Cardiac septum (tissue), 1 donor: Measurements from ENCODE around the gene HPGD.

DNA sequence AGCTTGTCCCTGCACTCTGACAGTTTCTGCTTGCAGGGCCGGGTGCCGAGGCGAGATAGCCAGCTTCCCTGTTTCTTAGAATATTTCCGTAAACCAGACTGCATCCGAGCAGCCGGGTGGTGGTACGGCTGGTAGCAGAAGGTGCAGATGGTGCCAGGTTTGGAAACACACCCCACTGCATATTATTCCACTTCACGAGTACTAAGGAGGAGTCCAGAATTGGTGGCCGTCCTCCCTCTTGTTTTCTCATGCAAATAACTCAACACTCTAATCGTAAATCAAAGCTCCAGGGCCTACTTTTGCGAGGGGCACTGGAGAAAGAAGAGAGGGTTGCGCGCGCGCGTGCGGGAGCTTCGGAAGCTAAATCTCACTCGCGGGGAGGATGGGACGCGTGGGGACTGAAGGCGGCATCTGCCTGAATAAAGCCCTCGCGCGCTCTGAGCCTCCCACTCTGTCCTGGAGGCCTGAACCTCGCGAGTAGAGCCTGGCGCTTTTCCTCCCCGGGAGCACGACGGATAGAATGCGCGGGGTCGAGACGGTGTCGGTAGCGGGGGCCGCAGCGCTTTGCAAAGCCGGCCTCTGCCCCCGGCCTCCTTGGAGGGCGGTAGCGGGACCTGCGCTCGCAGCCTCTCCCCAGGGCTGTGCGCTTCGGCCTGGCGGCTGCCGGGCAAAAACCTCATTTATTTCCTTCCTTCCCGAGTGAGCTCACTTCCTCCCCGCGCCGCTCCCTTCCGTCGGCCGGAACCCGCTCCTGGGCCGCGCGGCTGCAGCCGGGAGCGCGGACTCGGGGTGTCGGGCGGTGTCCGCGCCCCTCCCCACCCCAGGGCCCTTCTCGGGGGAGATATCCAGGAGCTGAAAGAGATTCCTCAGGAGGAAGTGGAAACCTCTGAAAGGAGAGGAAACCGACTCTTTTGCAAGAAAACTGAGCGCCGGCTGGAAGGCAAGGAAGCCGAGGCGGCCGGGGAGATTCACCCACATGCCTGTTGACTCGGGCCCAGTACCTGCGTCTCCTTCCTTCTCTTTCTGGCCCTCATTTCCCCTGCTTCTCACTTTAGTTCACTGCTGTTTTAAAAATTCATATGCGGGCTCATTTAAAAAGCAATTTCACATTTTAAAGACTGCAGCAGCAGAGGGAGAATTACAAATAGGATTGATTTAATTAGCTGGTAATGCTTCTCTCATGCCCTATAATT lies 20.7 kb downstream of the HAND2 start:
- PRO-cap: bidirectional peak, plus-strand start at position 449 of the sequence, minus-strand start at position 421 of the sequence; bidirectional peak, plus-strand start at position 734 of the sequence, minus-strand start at position 655 of the sequence

DNA sequence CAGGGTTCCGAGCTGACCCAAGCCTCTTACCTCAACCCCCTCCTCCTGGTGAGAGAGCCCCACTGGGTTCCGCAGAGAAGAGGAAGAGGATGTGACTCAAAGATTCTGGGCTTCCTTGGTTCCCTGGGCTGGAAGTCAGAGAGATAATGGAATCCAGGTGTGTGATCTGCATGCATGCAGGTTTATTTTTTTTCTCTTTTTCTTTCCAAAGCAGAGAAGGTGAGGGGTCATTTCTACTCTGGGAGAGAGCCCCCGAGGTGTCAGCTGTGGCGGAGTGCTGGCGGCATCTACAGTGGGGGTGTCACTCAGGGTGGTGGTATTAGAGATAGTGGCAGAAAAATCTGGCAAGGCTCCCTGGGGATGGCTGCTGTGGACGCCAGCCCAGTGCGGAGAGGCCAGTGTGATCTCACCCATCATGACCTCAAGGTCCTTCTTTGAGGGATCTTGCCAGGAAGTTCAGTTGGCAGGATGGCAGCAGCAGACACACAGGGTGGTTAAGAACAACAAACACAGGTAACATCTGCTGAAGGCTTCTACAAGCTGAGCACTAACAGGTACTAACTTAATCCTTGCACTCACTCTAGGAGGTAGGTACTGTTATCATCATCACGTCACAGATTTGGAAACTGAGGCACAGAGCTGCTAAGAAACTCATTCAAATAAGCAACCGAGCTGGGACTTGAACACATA lies 168.8 kb upstream of the HAND2 start:
- PRO-cap: bidirectional peak, plus-strand start at position 459 of the sequence, minus-strand start at position 289 of the sequence

- PRO-cap: no peak
Observed at GRCh38 chr4:173746413-173746812, 216.4 kb upstream of the HAND2 start.

GRCh38 chr4:173925304-173925821 lies 358.1 kb downstream of the FBXO8 start:
- PRO-cap: no peak

- PRO-cap: no peak
Observed at GRCh38 chr4:174135767-174136248, 147.7 kb downstream of the FBXO8 start.

GRCh38 chr4:174521885-174522216 lies 437 bp downstream of the HPGD start:
- PRO-cap: no peak

- PRO-cap: unidirectional peak, plus-strand start at chr4:174522650
Observed at GRCh38 chr4:174522217-174523003, at the start of gene HPGD. Gene HPGD (minus strand): TSS chr4:174522488.

DNA sequence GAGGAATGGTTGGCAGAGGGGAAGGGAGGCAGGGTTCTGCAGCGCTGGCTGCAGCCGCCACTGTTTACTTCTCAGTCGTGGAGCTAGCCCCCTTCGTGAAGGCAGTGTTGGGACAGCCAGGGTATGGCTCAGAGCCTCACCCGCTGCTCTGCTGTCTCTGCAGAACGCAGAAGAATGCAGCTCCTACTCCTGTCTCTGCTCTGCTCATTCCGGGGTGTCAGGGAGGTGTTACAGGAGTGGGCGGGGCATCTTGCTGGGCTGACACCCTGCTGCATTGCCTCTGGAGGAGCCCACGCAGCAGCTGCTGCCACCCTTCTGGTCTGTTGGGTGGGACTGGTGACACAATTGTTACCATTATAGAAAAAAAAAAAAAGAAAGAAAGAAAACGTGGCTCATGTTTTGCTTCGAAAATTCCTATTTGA lies 140.4 kb downstream of the GPM6A start:
- PRO-cap: no peak

DNA sequence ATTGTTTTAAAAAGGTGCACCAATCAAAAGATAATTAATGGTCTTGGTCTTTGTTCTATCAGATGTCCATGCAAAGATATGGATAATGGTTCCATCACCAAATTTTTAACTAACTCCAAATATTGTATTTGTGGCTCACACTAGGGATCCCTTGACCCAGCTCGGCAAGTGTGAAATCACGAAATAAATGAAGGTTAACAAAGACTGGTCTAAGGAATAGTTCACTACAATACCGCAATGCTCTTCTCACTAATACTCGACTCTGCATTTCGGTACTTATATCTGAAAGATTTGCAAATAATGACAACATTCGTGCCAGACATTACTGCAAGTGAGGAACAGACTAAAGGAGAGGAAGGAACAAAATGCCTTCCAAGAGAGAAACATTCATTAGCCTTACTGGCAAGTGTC lies 343 bp downstream of the GPM6A start:
- PRO-cap: no peak

GRCh38 chr4:177442650-177443089 lies 433 bp upstream of the AGA start:
- PRO-cap: no peak

DNA sequence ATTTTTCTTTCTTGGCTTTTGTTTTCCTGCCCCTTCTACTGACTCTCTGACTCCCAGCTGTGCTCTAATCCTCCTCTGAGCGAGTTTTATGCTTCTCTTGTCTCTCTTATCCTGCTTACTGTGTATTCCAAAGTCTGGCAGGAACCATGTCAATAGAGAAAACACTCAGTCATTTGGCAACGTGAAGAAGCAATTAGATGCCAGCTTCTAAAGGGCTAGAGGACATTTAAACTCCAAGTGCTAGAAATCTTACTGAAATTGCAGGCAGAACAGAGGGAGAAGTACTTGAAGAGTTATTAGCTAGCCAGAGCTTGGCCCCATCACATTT lies 984.6 kb upstream of the TENM3 start:
- PRO-cap: no peak

DNA sequence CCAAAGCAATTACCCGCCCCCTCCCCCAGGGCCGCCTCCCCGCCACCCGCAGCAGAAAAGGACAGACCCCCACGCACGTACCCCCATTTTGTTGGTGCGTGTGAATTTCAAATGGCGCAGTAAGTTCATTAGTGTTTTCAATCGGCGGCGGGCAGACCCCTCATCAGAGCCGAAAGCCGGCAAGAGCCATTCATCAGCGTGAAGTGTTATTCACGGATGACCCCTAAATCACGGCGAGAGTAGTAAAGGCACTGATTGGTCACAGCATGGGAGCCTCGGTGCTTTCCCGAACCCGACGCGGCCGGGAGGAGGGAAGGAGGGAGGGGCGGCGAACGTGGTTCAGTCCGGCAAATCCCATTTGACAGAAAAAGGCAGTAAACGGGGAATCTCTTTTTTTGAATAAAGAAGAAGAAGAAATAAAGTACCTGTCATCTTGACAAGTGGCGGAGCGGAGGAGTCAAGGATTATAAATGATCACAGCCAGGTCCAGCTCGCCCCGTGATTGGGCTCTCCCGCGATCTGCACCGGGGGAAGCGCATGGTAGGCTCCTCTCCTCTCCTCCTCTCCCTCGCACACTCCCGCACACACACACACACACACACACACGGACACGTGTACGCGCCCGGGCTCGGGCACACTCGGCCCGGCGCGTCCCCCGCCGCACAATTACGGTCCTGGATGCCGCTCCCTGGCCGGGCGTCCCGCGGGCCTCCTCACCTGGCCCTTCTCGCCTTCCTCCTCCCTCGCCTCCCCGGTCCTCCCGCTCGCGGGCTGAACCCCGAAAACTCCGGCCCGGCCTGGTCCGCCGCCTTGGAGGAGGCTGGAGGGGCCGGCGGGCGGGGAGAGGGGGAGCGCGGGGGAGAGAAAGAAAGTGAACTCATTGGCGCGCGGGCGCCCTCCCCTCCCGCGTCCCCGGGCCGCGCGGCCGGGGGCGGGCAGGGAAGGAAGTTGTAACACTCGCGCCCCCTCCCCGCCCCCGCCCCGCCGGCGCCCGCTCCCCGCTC lies 99.3 kb upstream of the TENM3 start:
- PRO-cap: no peak

GRCh38 chr4:182145091-182145439 lies 98.1 kb upstream of the TENM3 start:
- PRO-cap: no peak

- PRO-cap: no peak
Observed at GRCh38 chr4:182242906-182243278, 310 bp upstream of the TENM3 start.

DNA sequence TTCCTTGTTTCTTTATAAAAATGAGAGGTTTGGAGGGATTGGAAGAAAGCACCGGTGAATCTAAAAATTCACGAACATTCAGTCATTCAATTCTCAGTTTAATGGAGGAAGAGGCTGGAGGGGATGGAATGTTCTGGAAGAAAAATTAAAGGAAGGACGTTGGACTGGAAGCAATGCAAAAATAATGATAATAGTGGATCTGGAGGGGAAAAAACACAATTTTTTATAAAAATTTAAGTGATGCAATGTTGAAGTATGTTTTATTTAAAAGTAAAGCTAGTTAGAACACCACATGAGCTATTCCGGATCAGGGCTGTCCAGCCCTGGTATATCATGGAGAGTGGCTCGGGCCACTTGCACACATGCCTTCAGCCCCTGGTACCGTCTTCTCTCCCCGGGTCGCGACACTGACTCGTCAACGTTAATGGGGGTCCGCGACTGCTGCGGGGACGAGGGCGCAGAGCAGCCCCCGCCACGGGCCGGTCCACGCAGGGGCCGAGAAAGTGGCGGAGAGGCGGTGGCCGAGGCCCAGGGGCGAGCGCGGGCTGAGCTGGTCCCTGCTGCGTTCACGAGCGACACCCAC lies 204.6 kb downstream of the TENM3 start:
- PRO-cap: no peak

GRCh38 chr4:182680033-182680701 lies 237.0 kb downstream of the DCTD start:
- PRO-cap: unidirectional peak, minus-strand start at chr4:182680533

DNA sequence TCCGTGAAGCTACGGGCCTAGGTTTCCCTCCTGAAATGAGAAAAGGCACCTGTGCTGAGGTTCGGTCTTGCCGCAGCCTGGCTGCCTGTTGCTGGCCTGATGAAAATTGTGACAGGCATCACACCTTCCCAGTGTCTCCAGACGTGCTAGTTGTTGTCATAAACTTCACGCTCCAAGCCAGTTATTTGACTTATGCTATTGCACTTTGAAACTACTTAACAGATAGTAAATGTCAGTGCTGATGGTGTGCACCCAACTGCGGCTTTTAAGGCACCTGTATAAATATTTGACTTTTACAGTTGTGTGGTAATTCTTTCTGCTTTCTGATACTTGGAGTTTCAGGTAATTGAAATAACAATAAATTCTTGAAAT lies 1.7 kb downstream of the WWC2 start:
- PRO-cap: no peak

DNA sequence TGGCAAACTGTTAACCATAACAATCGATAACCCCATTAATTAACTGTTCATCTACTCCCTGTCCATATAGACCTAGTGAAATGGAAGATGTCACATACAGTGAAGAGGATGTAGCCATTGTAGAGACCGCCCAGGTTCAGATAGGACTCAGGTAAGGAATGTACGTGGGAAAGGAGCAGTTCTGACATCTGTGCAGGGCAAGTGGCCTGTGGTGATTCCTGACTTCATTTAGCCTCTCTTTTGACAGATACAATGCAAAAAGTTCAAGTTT lies 54.5 kb downstream of the CLDN22 start:
- PRO-cap: no peak

- PRO-cap: no peak
Observed at GRCh38 chr4:183618388-183619002, 40.5 kb downstream of the RWDD4 start.

DNA sequence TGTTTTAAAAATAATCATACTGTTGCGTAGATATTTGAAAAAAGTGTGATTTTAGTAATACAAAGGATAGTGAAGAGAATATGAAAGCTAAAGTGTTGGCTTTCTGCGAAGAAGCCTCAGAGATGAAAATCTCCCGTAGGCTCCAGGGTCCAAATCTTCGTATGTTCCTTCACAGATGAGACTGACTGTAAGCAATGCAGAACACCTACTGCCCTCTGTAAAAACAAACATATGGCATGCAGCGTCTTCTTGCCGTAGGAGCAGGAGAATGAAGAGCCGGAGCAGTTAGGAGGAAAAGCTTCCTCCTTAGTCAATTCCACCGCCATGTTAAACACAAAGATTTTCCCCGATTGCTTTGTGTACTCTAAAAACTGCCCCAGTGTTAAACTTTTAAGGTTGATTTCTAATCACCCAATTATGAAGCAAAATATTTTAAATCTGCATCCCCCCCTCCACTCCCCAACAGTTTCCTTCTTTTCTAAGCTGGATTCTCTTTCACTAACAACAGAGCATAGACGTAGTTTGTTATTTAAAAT lies 22.5 kb downstream of the RWDD4 start:
- PRO-cap: no peak